Camera-type eye (tissue), 1 donor: ENCODE data around the genes TTC8 and PSMC1.

- RAMPAGE, long total RNA: no peak
Measured at GRCh38 chr14:88185702-88186120, 137.4 kb downstream of the KCNK10 start.

DNA sequence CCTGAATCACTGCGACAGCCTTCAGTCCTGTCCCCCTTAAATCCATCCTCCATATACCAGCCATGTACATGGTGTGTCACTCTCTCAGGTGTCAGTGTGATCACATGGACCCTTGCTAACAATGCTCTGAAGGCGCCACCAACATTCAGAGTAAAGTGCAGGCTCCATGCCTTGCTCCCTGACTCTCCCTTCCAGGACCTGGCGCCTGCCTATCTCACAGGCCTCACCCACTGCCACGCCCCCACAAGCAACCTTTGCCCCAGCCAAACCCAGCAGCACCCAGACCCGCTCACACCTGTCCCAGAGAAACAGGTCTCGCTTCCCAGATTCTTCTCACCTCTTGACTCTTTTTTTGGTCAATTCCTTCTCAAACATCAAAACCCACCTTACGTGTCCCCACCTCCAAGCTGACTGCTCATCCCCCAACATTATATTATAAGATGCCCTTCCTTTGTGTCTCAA lies 52.3 kb downstream of the KCNK10 start:
- RAMPAGE, long total RNA: no peak

DNA sequence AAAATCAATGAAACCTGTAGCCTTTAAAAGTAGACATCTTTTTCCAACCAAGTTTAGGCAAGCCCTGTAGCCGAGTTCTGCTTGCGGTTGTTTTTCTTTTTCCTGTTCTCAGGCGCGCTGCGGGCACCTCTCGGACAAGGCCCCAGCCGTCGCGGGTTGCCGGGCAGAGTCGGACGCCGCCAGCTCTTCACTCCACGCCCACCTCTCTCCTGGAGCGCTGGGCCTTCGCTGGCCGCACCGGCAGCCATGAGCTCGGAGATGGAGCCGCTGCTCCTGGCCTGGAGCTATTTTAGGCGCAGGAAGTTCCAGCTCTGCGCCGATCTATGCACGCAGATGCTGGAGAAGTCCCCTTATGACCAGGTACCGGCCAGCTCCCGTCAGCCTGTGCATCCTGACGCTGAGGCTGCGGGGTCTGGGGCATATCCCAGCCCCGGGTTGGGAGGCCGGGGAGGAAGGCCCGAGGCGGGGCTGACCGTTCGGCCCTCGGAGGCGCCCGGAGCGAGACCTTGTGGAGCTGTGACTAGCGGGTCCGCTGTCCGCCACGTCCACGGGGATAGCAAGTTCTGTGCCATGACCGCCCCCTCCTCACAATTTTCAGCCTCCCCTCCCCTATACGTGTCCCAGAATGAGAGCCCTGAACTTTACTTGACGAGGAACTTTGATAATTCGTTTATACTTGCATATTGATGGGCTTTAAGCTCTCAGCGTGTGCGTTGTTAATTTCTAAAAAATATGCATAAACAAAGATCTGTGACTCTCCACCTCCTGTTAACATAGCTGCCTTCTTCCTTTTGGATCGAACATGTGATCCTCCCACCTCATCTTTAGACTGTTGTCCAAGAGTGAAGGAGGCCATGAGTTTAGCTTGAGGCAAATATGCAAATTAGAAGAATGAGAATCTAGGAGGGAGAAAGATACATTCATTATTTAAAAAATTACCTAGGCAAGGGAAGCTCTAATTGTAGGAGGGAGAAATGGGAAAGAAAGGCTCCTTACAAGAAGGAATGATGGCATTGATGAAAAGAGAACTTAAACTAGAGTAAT lies at the start of gene TTC8:
TSS of gene TTC8 (plus strand) at position 190 of the 1,044 bp plus-strand sequence.
- RAMPAGE, long total RNA: start-site peak on the plus strand centred at position 221 of the sequence, 40 bp wide, 79 reads

- RAMPAGE, long total RNA: no peak
Measured at GRCh38 chr14:89011689-89012768, 187.6 kb downstream of the TTC8 start.

- RAMPAGE, long total RNA: no peak
Measured at GRCh38 chr14:89458314-89458758, 41.3 kb upstream of the FOXN3 start.

DNA sequence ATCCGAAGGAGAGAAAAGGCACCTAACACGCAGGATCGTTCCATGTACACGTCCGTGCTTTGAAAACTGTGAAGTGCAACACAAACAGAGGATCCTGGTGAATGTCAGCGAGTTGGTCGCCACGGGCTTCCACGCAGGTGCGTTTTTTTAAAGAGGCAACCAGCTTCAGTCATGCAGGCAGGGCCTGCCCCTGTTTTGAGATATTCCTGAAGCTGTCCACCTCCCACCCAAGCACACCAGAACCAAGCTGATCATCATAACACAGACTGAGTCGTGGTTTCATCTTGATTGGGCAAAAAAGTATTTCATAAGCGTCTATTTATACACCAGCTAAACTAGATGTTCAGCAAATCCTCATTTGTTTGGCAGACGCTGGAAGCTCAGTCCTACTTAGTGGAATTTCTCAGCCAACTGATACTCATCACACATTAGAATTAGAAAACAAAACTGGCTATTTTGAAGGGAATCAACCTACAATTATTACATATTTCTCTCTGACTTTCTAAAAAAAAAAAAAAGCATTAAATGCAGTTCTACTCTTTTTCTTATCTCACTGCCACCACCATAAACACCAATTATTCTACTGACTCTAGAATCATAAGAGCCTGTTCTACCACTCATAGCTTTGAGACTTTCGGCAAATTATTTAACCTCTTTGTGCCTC lies 52.9 kb upstream of the FOXN3 start:
- RAMPAGE, long total RNA: no peak

GRCh38 chr14:89813711-89814258 lies 140.7 kb downstream of the EFCAB11 start:
- RAMPAGE, long total RNA: no peak

- RAMPAGE, long total RNA: start-site peak on the plus strand at chr14:90256550-90256590, 501 reads
Measured at GRCh38 chr14:90256341-90256915, at the start of gene PSMC1. PSMC1 (plus strand) TSS chr14:90256553.

DNA sequence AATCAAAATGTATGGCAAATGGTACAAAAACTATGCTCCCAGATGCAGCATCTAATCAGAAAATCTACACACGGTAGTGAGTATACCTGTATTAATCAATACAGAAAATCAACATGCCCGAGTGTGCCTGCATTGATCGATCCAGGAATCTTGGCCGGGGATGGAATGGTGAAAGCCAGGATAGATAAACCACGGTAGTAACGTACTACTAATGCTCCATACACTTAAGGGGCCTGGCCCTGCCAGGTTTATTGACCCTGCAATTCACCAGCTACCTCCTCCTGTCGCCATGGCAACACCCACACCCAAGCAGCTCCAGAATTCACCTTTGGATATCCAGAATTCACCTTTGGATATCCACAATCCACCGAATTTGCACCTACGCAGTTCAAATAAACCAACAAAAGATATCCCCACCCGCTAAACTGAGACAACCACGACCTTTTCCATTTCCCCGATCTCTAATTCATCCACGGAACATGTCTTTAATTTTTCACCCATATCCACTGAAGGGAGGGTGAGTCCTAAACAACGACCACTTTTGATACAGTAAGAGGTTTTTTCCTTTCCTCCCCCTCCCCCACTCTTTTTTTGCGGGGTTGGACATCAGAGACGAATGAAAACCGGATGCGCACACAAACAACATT lies 14.8 kb upstream of the CALM1 start:
- RAMPAGE, long total RNA: no peak

DNA sequence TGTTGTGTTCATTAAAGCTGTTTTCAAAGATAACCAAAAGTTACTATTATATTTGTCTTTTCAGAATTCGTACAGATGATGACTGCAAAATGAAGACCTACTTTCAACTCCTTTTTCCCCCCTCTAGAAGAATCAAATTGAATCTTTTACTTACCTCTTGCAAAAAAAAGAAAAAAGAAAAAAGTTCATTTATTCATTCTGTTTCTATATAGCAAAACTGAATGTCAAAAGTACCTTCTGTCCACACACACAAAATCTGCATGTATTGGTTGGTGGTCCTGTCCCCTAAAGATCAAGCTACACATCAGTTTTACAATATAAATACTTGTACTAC lies 7.8 kb downstream of the CALM1 start:
- RAMPAGE, long total RNA: no peak

DNA sequence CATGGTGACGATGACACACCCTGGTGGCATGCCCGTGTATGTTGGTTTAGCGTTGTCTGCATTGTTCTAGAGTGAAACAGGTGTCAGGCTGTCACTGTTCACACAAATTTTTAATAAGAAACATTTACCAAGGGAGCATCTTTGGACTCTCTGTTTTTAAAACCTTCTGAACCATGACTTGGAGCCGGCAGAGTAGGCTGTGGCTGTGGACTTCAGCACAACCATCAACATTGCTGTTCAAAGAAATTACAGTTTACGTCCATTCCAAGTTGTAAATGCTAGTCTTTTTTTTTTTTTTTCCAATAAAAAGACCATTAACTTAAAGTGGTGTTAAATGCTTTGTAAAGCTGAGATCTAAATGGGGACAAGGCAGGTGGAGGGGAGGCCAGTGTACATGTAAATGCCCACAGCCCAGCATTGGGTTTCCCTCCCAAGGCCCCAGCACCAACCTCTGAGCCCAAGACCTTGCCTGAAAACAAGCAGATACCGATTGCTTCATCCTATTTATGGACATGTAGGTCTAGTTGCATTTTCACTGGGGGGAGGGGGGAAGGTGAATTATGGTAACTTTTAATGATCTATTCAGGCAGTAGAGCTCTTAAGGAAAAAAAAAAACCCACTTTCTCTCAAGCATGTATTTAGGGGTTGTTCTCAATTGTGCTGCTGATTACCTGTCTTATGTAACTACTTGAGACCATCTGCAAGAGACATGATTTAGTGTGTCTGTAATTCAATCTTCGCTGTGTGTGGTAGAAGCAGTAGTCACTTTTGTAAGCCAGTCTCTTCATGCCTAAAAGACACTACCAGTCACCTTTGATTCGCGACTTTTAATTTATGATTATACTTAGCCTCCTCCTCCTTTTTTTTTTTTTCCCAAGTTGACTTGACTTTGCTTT lies 8.7 kb downstream of the CALM1 start:
- RAMPAGE, long total RNA: no peak

DNA sequence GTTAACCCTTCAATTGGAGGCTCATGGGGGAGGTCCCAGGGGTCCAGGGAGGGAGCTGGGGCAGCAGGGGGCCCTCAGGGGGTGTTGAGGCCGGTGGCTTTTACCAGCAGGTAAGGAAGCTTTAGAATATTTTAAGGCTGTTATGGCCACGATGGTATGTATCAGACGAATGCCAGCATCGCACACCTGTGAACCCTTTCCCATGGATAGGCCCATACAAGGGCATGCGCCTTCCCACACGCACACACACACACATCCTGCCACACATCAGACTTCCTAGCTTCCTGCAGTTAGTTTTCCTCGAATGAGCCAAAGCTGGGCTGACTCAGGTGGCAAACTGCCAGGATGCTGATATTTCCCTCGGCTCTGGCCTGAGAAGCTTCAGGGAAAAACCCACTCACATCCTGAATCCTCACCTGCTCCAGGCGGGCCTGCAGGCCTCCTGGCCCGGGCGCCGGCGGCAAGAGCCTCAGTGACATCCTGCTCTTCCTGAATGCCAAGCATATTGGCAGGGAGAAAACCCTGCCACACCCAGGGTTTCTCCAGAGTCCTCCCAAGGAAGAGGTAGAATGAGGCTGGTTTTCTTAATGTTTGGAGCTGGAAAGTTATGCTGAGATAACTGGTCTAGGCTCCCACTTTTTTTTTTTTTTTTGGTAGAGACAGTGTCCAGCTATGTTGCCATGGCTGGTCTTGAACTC lies 22.4 kb downstream of the CALM1 start:
- RAMPAGE, long total RNA: no peak

GRCh38 chr14:90501821-90502181 lies 105.0 kb downstream of the CALM1 start:
- RAMPAGE, long total RNA: no peak

DNA sequence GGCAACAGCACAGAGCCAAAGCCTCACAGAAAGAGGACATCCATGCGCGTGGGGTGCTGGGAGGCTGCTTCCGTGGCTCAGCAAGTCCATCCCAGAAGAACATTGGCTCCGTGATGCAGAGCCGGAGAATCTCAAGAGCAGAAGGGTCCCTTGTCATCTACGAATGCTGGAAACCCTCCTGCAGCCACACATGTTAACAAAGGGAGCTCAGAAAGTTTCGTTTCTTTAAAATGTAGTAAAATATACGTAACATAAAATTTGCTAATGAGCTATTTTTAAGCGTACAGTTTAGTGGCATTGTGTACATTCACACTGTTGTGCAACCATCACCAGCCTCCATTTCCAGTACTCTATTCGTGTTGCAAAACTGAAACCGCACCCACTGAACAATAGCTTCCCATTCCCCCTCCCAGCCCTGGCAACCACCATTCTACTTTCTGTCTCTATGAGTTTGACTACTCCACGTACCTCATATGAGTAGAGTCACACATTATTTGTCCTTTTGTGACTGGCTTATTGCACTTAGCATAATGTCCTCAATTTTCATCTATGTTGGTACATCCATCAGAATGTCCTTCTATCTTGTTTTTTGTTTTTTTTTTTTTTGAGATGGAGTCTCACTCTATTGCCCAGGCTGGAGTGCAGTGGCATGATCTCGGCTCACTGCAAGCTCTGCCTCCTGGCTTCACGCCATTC lies 185.8 kb downstream of the TTC7B start:
- RAMPAGE, long total RNA: no peak

DNA sequence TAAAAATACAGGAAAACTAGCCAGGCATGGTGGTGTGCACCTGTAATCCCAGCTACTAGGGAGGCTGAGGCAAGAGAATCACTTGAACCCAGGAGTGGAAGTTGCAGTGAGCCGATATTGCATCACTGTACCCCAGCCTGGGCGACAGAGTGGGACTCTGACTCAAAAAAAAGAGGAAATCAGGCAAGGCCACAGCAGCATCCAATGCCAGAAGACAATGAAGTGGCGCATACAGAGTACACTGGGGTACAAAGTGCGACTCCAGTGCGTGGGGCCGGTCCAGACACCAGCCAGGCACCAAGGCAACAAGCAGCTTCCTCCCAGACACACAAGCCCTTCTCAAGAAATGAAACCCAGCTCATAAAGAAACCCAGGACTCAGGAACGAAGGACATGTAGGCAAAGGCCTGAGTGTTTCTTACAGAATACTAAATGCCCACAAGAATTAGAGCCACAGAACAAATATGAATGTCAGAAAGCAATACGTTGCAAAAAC lies 28.2 kb downstream of the TTC7B start:
- RAMPAGE, long total RNA: no peak

DNA sequence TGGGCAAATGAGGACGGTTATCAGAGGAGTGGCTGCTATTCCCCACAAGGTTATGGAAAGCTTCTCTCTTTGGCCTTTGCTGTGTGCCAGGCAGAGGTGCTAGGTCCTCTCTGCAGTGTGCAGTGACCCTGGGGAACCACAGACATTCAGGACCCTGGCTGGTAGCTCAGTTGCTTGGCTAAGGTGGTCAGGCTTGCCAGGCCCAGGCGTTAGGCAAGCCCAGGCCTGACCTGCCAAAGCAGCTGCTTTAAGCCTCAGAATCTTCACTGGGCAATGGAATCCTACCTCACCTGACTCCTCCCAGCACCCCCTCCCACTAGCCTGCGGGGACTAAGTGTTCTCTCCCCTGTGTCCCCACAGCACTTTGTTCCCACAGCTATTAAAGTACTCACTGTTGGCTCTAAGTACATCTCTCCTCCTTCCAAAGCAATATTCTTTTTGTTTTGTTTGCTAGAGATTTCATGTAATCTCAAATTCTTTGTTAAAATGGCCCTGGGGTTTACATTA lies 44.2 kb downstream of the DGLUCY start:
- RAMPAGE, long total RNA: no peak

DNA sequence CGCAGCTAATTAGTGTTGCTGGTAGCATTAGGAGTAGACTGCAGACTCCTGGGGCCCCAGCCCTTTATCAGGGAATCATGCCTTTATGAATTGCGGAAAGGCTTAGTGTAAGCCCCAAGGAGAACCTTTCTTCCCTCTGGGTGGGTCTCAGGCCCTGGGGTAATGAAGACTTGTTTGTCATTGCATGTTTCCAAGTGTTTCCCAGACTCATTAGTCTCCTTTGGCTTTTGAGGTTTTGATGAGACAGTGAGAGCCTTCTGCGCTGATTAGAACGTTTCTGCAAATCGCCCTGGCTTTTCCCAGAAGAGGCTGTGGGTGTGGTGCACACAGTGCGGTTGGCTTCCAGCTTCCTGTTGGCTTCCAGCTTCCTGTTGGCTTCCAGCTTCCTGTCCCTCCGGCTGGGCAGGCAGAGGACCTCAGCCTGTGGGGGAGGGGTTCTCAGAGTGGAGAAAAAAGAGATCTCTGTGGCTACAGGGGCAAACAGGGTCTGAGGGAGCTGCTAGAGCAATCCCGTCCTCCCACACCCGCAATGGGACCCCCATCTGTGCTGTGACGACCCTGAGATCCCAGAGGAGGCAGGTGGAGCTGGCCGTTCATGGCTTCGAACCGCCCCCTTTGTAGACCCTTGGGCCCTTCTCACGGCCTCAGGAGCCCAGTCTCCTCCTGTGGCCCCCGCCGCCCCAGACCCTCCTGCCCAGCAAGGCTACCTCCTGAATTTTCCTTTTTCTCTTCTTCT lies 42.1 kb downstream of the GPR68 start:
- RAMPAGE, long total RNA: no peak

- RAMPAGE, long total RNA: no peak
Measured at GRCh38 chr14:91269087-91269825, 24.8 kb upstream of the GPR68 start.

DNA sequence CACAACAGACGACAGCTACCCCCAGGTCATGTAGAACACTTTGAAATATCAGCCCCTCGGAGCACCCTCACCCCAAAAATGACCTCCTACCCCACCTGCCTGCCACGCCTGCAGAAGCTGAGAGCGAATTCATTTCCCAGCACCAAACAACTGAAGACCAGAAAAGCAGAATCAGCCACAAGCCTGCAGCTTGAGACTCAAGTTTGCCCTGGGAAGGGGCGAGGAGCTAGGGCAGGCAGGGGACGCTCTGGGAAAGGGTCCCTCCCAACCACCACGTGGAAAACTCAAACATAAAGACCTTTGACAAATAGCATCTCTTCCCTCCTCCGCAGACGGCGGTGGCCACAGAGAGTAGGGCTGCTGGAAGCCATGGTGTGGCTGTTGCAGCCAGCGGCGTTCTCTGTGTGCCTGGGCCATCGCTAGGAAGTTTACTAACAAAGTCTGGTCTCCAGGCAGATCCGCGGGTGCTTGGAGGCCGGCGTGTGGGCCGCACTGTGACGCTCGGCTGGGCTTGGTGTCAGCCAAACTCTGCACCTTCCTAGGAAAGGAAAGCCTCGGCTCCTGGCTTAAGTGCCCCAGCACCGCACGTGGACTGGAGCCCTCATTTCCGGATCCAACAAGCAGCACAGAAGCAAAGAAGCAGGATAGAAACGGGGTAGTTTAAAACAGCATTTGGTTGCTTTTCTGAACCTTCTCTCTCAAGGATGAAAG lies 65.6 kb downstream of the CCDC88C start:
- RAMPAGE, long total RNA: no peak

- RAMPAGE, long total RNA: no peak
Measured at GRCh38 chr14:91352632-91353038, 65.0 kb downstream of the CCDC88C start.